ENCODE data around the genes ZNF266 and RDH8.

DNA sequence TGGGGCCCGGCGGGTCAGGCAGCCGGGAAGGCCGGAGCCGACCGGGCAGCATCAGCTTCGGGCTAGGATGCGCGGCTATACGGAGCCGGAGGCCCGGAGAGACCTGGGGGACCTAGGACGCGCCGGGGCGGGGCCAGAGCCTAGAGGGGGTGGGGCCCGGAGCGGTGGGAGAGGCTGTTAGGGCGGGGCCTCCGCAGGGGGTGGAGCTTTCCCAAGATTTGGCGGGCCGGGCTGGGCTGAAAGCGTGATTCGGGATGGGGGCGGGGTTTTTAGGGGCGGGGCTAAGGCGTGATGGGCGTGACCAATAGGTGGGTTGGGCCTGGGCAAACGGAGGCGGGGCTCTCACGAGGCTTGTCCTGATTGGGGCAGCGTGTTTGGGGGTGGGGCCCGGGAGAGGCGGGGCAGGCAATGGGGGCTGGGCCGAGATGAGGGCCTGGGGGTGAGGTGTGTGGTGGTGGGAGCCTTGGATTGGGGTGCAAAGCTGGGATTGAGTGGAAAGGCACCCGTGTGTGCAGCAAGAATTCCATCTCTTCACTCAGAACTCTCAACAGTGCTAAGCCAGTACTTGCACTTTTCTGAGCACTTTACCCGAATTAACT, 502 bp downstream of the RAB11B start:
- PRO-cap = no peak
- RAMPAGE, long total RNA = no peak

DNA sequence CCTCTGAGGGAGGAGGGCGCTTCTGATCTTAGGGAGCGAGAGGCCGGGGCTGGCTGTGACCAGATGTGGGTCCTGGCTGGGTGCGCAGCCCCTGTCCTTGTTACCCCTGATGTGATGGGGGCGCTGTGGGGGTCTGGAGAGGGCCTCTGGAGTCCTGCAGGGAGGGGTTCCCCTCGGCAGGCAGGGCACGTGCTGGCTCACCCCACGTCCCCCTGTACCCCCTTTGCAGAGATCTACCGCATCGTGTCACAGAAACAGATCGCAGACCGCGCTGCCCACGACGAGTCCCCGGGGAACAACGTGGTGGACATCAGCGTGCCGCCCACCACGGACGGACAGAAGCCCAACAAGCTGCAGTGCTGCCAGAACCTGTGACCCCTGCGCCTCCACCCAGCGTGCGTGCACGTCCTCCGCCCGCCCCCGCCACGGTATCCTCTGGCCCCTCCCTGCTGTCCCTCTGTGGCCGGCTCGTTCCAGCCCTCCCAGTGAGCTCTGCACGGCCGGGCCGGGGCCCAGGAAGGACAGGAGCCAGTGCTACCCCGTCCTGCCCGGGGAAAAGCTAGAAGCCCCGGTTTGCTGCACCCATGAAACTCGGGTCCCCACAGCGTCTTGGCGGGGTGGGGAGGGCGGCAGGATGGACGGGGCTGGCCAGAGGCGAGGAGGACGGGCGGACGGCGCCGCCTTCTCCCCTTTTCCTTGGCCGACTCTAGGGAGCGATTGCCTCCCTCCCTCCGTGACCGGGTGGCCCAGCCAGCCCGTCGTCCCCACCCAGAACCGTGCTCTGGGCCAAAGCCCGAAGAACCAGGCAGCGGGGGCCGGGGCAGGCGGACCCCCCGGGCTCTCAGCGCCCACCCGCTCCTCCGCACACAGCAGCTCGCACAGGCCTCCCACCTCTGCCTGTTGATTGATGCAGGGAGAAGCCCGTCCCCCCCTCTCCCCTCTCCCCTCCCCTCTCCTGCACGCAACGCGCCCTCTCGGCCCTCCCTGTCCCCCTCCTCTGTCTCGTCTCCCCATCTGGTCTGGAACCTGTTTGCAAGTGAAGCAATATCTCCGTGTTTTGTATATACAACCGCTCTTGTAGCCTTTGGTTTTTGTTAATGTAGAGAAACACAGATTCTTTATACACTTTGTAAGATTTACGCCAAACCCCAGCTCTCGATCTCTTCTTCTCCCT, 9.5 kb upstream of the MARCHF2 start:
- PRO-cap = no peak
- RAMPAGE, long total RNA = no peak

DNA sequence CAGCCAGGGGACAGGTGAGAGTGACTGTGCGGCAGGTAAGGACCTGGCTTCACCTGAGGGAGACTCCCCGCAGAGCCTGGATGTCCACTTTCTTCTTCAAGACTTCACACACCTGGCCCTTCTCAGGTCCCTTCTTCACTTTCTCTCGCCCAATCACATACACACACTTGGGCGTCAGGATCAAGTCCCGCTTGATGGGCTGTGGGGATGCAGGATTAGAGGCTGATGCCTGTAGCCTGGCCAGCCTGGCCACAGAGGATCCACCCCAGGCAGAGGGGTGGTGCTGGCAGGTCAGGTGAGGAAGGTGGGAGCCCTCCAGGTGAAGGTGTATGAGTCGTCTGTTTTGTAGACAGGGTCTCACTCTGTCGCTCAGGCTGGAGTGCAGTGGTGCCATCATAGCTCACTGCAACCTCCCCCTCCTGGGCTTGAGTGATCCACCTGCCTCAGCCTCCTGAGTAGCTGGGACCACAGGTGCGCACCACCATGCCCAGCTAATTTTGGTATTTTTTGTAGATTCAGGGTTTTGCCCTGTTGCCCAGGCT, 13.4 kb upstream of the ZNF414 start:
- PRO-cap = no peak
- RAMPAGE, long total RNA = no peak

GRCh38 chr19:8550225-8551084, 26.8 kb downstream of the MYO1F start:
- PRO-cap = no peak
- RAMPAGE, long total RNA = no peak

DNA sequence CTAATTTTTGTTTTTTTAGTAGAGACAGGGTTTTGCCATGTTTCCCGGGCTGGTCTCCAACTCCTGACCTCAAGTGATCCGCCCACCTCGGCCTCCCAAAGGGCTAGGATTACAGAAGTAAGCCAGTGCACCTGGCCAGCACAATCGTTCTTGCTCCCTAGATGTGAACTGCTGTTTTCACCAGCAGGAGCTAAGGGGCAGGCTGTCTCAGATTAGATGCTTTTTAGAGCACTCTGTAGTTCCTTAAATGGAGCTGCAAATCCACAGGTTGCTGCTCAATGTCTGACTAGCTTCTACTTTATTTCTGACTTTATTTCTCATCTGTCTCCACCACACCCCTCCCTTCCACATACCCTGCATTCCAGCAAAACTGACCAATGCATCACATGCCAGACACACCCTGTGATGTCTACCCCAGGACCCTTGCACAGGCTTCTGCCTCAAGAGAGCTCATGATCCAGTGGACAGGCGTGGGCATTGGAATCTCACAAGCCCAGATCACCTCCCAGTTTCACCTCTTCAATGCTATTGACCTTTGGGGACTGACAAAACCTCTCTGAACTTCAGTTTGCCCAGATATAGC, 36.5 kb upstream of the OR1M1 start:
- PRO-cap = no peak
- RAMPAGE, long total RNA = no peak

GRCh38 chr19:9434805-9436169, at the start of gene ZNF266:
Gene ZNF266 (minus strand): TSS chr19:9435573.
- PRO-cap = no peak
- RAMPAGE, long total RNA = no peak

GRCh38 chr19:9674006-9674763, 715 bp downstream of the ZNF562 start:
- PRO-cap = no peak
- RAMPAGE, long total RNA = no peak

DNA sequence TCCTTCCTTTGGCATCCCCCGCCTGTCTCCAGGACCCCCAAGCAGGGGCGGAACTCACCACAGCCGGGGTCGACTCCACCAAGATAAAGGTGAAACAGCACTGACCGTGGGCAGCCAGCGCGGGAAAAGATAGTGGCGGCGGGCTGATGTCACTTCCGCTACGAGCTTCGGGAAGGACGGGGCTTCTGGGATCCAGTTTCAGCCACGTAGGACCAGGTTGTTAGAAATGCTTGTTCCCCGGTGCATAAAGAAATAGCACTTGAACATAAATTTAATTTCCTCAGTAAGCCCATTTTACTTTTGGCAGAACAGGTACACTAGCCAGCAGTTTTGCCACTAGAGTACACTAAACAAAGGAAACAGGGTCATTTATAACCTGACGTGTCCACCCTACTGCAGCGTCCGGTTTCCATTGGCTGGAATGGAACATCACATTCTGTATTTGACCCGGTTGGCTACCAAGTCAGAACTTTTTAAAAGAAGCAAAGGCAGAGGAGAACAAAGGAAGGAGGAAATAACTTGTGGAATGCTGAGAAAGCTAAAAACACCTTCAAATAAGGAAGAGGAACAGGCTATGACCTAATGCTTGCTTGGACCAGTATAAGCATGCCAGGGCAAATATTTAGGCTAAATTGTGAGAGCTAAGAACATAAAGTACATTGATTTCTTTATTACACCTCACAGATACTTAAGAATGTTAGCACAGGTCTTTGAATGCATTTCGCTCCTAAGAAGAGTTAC, 25.6 kb upstream of the ZNF562 start:
- PRO-cap = no peak
- RAMPAGE, long total RNA = no peak

GRCh38 chr19:9708959-9709895, 34.3 kb upstream of the ZNF562 start:
- PRO-cap = no peak
- RAMPAGE, long total RNA = no peak

- PRO-cap = no peak
- RAMPAGE, long total RNA = no peak
Observed at GRCh38 chr19:9750317-9750729, 18.2 kb downstream of the ZNF846 start.

- PRO-cap = no peak
- RAMPAGE, long total RNA = no peak
Observed at GRCh38 chr19:9750878-9751826, 17.4 kb downstream of the ZNF846 start.

- PRO-cap = no peak
- RAMPAGE, long total RNA = no peak
Observed at GRCh38 chr19:9819382-9819844, 534 bp upstream of the FBXL12 start.

- PRO-cap = no peak
- RAMPAGE, long total RNA = no peak
Observed at GRCh38 chr19:9978635-9979260, 31.6 kb downstream of the COL5A3 start.

DNA sequence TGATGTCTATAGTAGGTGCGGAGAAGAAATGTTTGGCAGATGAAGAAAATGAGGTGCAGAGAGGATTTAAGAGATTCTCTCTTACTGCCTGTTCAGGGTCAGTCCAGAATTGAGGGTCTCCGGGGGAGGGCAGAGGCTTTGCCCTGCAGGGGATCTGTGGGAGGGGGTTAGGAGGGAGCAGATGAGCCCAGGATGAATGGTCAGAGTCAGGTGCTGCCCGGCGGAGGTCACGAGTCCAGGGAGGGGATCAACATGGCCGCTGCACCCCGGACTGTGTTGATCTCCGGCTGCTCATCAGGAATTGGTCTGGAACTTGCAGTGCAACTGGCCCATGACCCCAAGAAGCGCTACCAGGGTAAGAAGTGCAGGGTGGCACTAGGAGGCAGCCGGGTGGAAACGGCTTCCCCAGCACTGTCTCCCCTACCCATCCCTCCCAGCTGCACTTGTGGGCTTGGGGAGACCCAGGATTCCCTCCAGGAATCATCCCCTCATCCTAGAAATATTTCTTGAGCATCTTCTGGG, at the start of gene RDH8:
TSS of gene RDH8 (plus strand) at position 238 of the 522 bp plus-strand sequence.
- PRO-cap = no peak
- RAMPAGE, long total RNA = no peak

DNA sequence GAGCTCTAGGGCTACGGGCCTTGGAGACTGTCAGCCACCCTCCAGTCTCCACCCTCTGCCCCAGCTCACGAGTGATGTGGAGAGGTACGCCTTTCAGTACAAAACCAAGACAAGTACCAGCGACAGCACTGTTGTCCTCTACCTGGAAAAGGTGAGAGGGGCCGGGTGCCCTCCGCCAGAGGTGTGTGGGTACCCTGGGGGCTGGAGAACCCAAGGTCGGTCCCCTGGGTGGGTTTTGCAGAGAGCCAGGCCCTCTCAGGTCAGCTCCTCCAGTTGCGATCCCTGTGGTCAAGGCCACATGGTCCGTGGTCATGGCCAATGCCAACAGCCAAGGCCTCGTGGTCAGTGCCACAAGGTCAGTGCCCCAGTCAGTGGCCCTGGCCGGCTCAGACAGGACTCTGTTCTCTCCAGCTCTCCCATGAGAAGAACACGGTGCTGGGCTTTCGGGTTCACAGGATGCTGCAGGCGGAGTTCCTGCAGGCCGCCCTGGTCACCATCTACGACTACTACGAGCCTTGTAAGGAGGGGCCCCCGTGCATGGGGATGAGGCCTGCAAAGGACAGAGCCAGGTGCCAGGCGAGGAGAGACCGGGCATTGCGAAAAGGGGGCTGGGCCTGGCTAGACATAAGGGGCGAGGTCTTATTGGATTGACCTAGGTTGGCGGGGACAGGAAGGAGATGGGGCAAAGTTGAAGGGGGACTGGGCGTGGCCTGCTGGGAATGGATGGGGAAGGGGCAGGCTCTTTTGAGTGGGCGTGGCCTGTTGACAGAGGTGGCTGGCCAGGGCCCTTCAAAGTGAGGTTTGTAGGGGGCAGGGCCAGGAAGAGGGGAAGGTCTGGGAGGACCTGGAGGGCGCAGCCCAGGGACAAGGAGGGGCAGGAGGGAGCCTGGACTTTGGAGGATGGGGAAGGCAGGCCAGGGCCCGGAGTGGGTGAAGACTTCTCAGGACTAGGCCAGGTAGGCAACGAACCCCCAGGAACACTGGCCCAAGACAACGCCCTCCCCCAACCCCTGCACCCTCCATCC, 15.2 kb upstream of the SHFL start:
- PRO-cap = no peak
- RAMPAGE, long total RNA = no peak

DNA sequence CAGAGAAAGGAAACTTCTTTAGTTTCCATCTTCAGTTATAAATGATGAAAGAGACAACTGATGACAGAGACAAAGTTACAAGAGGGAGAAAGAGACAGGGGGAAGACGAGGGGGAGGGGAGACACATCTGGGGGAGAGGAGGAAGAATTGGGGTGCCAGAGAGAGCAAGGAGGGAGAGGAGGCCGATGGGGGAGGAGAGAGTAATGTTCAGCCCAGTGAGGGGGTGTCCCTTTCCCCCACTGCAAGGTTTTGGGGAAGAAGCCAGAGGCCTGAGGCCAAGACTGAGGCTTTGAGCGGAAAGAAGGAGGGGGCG, 699 bp upstream of the PPAN start:
- PRO-cap = no peak
- RAMPAGE, long total RNA = no peak

GRCh38 chr19:10109542-10110034, 1.9 kb upstream of the P2RY11 start:
- PRO-cap = no peak
- RAMPAGE, long total RNA = no peak

GRCh38 chr19:10110035-10110908, 1.2 kb upstream of the P2RY11 start:
- PRO-cap = no peak
- RAMPAGE, long total RNA = no peak

GRCh38 chr19:10113175-10114117, 2.0 kb downstream of the P2RY11 start:
- PRO-cap = no peak
- RAMPAGE, long total RNA = no peak

DNA sequence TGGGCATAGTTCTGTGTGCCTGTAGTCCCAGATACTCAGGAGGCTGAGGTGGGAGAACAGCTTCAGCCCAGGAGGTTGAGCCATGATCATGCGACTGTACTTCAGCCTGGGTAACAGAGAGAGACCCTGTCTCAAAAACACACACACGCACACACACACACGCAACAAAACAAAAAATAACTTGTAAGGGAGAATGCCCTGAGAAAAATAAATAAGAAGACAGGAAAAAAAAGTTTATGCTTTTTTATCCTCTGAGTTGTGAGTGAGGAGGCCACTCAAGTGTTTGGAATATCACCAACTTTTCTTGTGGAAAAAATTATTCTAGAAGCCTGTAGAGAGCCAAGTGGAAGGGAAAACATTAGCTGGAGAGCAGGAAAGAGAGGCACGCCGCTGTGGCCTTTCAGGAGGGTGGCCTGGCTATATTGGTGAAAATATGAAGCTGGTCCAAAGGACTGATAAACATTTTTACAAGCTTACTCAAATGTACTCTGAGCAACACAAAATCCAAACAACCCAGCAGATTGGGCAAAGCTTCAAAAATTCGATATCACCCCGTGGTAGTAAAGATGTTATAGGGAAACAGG, 2.2 kb upstream of the EIF3G start:
- PRO-cap = no peak
- RAMPAGE, long total RNA = no peak